ENCODE data around the genes SLC6A13 and NINJ2.

- RRBS: no CpG with 5 or more reads among the region's 27 CpGs
CAGE:
- cytosol, long polyA plus RNA: no peak
- long polyA plus RNA: no peak
- nucleus, long polyA plus RNA: no peak
Observed at GRCh38 chr12:10413-10790, 56.2 kb upstream of the IQSEC3 start.

DNA sequence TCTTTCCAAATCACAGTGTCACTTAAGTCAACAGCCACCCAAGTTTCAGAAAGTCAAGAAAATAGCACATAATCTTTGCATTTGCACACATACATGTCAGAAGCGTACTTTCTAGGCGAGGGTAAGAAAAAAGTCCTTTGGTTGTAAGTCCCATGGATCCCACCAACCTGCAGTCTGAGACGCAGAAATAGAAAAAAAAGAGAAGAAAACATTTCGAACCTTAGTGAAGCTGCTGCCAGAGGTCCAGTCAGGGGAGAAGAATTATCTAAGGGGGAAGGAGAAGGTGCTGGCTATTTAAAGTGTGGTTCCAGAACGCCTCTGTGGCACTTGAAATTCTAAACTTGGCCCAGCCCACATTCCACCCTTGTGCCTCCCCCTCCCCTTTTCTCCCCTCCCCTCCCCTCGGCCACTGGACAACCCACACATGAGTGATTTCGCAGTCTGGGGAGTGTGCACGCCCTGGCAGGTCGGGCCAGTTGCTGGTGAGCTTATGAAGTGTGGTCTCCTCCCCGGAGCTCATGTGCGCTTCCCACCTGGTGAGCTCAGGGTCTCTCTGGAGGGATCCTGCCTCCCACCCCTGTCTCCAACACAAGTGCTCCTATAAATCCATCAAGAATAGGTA lies at the start of gene SLC6A13:
Gene SLC6A13, minus strand, starts transcription at position 267 of the 622 bp plus-strand sequence.
- RRBS: no CpG with 5 or more reads among the region's 11 CpGs
CAGE:
- cytosol, long polyA plus RNA: no peak
- long polyA plus RNA: no peak
- nucleus, long polyA plus RNA: no peak

DNA sequence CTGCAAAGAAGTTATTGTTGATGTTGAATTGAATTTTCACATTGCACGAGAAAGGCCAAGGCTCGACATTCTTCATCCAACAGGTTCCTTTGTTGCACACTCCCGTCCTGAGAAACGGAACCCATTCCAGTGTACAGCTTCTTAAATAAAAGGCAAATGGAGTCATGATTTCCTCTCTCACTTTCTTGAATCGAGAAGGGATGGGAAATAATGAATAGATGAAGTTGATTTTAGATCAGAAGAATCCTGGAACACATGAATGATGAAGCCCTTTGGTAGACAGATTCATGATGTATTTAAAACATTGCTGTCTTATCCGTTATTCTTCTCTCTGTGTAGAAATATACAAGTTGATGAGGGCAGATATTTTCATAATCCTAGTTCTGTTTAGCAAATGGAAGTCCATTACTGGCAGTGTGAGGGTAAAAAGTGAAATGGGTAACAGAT lies 17.7 kb downstream of the B4GALNT3 start:
- RRBS: no CpG with 5 or more reads among the region's 6 CpGs
CAGE:
- cytosol, long polyA plus RNA: no peak
- long polyA plus RNA: no peak
- nucleus, long polyA plus RNA: no peak

DNA sequence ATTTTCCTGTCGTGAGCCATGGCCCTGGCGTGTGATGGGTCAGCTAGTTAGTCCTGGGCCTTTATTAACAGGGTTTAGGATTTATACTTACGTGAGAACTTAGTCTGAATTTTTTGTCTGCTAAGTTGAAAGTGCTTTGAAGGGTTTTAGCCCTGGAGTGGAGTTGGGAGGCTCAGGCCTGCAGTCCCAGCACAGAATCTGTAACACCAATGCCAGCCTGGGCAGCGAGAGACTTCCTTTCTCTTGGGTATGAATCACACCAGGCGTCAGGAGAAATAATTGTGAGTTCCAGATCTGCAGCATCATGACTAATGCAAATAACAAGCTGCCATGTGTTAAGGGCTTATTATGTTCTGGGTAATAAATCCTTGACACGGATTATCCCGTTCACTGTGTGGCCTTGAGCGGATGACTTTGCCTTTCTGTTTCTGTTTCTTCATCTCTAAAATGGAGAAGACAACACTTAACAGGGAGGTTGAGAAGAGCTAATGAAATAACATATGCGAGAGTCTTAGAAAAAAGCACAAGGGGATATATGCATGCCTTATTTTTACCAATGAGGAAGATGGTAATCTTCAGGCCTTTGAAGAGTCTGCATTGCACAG lies 70.6 kb downstream of the B4GALNT3 start:
- RRBS: no CpG with 5 or more reads among the region's 9 CpGs
CAGE:
- cytosol, long polyA plus RNA: no peak
- long polyA plus RNA: no peak
- nucleus, long polyA plus RNA: no peak

DNA sequence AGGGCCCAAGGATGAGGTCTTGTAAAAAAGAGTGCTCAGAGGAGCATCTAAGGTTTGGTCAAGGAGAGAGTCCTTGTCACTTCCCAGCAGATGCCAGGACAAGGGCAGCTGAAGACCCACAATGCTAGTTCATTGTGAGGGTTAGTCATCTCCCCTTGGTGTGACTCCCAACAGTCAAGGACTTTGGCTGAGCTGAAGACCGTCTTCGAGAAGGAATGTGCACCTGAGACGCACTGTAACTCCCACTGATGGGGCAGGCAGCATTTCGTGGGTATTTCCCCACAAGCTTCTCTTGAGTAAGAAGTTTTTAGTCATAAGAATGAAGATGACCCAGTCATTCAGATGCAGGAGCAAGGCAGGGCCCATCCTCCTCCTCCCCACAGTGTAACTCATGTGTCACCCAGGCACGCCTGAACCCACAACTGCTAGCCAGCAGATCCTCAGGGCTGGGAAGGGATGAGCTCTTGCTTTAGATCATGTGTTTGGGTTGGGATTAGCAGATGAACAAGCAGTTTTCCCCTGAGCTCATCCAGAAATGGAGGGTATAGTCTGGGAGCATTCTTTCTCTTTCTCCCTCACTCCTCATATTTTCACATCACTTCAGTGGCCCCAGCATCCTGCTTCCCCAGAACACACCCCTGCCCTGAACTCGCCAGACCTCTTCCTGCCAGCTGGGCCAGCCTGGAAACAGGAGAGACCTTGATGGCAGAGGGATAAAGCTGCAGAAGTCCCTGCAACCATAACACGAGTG lies 73.2 kb downstream of the B4GALNT3 start:
- RRBS: no CpG with 5 or more reads among the region's 7 CpGs
CAGE:
- cytosol, long polyA plus RNA: no peak
- long polyA plus RNA: no peak
- nucleus, long polyA plus RNA: no peak

GRCh38 chr12:546562-547340 lies 87.0 kb downstream of the B4GALNT3 start:
- RRBS: 92% methylated on average over 11 of the region's 54 CpGs
CAGE:
- cytosol, long polyA plus RNA: no peak
- long polyA plus RNA: no peak
- nucleus, long polyA plus RNA: no peak

DNA sequence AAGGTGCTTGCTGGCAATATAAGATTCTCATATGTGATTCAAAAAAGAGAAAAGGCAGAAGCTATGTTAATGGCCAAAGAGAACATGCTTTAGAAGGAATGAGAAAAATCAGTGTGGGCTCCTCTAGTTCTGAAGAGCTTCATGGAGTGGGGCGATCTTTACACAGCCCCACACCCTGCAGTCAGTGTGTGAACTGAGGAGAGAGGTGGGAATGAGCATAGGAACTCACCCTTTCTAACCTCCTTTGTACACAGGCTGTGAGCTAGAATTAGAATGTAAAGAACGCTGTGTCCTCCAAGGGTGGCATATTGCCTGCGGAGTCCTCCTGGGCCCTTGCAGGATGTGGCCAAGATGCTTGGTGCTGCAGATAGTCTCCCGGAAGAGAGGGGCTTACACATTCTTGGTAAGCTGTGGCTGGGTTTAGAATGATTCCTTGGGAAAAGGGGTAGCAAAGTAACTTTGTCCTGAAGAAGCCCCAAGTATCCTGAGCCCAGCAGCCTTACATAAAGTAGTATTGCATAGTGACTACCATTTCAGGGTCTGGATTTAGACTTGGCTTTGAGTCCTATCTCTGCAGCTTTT lies 43.9 kb downstream of the NINJ2 start:
- RRBS: no CpG with 5 or more reads among the region's 4 CpGs
CAGE:
- cytosol, long polyA plus RNA: no peak
- long polyA plus RNA: no peak
- nucleus, long polyA plus RNA: no peak

GRCh38 chr12:662580-663732 lies at the start of gene NINJ2:
Gene NINJ2 (minus strand): TSS chr12:663445.
- RRBS: 90% methylated on average over 3 of the region's 22 CpGs
CAGE:
- cytosol, long polyA plus RNA: no peak
- long polyA plus RNA: no peak
- nucleus, long polyA plus RNA: no peak

DNA sequence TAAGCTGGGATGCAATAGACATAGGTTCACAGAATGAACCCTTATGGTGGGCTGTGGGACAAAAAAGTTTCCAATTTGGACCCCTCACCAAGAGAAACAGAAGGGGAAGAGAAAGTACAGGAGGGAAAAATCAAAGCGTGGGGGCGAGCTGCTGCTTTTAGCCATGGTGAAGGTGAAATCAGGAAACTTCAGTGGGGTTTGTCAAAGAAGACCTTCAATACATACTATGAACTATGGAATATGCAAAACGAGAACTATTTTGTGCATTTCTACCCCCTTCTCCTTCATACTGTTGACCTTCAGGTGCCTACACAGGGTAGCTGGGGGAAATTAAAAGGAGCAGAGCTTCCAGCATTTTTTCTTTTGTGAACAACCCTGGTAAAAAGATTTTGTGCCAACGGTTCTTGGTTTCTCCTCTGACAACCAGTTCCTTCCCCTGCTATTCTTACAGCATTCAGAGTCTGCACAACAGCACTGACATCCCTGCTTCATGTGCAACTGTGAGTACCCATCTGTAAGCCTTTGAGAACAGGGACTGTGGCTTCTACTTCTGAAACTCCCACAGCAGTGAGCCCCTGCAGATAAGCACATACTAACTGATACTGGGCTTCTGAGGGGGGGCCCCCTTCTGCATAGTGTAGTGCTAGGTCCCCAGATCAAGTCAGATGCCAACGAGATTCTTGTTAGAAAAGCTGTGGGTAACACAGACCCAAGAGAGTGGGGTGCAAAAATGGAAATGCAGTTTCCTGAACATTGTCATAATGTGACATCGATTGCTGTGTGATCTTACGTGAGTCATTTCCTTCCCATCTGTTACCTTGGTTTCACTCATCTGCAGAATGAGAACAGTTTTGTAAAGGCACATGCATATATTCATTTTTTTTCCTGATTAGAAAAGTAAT lies 10.9 kb upstream of the NINJ2 start:
- RRBS: no CpG with 5 or more reads among the region's 7 CpGs
CAGE:
- cytosol, long polyA plus RNA: no peak
- long polyA plus RNA: no peak
- nucleus, long polyA plus RNA: no peak

DNA sequence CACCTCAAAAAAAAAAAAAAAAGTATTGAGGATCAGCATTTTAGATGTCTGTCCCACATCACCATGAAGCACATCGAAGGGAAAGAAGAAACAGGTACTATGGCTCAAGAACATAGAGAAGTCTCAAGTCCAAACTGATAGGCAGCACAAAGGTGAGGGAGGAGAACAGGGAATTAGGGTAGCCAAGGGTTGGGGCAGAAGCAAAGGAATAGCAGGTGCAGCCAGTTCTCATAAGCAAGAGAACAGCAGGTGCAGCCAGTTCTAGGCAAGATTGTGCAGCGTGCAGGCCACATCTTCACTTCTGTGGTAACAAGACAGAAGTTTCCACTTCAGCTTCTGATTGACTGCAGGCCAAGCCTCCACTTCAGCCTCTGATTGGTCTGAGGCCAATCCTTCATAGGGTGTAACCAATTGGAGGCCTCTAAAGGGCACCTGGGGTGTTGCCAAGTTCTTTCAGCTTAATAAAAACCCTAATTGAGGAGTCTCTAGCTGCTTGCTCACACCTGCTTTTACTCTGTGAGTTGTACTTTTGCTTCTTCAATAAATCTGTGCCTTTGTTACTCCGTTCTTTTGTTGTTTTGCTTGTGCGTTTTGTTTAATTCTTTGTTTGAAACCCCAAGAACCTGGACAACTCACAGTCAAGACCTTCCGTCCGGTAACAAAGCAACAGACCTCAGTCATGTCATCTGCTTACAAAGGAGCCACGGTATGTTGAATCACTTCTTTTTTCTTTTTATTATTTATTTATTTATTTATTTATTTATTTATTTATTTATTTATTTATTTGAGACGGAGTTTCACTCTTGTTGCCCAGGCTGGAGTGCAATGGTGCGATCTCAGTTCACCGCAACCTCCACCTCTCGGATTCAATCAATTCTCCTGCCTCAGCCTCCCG lies 26.3 kb upstream of the NINJ2 start:
- RRBS: no CpG with 5 or more reads among the region's 12 CpGs
CAGE:
- cytosol, long polyA plus RNA: no peak
- long polyA plus RNA: no peak
- nucleus, long polyA plus RNA: no peak

DNA sequence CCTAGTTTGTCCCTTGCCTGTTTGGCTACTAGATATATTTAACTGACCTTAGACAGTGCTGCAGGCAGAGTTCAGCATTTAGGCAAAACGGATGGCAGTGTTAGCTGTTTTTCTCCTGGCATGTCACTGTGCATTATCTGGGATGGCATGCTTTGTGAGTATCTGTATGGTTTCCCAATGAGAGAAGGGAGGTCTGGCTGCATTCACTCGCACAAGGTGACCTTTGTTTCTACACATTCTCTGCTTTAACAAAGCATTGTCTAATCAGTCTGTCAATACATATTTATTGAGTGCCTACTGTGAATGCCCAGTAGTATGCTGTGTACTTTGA lies 63.4 kb downstream of the ERC1 start:
- RRBS: no CpG with 5 or more reads among the region's 2 CpGs
CAGE:
- cytosol, long polyA plus RNA: no peak
- long polyA plus RNA: no peak
- nucleus, long polyA plus RNA: no peak

GRCh38 chr12:1115677-1116286 lies 124.8 kb downstream of the ERC1 start:
- RRBS: no CpG with 5 or more reads among the region's 4 CpGs
CAGE:
- cytosol, long polyA plus RNA: no peak
- long polyA plus RNA: no peak
- nucleus, long polyA plus RNA: no peak

- RRBS: no CpG with 5 or more reads among the region's 5 CpGs
CAGE:
- cytosol, long polyA plus RNA: no peak
- long polyA plus RNA: no peak
- nucleus, long polyA plus RNA: start-site peak on the plus strand at chr12:1306535-1306636, 8 reads
Observed at GRCh38 chr12:1305974-1306796, 288.2 kb downstream of the FBXL14 start.

GRCh38 chr12:1354501-1354768 lies 239.9 kb downstream of the FBXL14 start:
- RRBS: no CpG with 5 or more reads among the region's 7 CpGs
CAGE:
- cytosol, long polyA plus RNA: no peak
- long polyA plus RNA: no peak
- nucleus, long polyA plus RNA: no peak

GRCh38 chr12:1473855-1474572 lies 120.4 kb downstream of the FBXL14 start:
- RRBS: no CpG with 5 or more reads among the region's 6 CpGs
CAGE:
- cytosol, long polyA plus RNA: no peak
- long polyA plus RNA: no peak
- nucleus, long polyA plus RNA: no peak

DNA sequence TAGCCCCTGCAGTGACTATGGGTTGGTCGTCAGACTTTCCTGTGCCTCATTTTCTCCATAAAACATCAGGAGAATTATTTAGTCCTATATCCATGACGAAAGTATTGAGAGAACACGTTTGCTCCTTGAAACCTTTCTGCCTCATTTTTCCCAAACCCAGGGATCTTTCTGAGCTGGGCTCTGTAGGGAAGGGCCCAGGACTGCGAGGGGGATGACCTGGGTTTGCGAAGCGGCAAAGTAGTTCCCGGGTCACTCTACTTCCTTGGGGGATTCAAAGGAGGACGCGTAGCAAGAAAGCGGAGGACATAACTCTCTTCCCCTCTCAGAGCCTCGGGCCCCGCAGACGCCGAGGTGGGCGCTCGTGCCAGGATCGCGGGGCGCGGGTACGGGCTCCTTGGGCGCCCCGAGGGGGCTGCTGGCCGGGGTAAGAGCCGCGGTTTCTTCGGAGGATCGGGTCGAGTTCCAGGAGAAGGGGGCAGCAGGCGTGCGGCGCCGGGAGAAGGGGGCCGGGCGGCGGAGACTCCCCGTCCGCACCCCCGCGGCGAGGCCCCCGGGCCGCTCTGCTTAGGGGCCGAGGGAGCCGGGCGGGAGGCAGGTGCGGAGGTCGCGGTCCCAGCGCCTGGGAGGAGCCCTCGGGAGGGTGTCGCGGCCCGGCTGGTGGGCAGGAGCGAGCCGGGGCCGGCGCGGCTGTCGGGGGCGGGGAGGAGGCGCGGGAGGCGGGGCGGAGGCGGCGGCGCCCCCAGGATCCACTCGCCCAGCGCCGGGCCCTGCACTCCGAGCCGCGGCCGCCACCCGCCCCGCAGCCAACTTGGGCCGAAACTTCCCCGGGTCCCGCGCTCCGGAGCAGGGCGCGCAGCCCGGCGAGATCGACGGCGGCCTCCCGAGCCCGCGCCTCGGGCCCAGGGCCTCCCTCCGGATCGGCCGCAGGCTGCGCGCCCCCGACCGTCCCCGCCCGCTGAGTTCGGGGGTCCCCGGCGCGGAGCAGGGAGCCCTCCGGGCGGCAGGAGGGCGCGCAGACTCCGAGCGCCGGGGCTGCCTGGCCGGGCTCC lies 64.5 kb downstream of the FBXL14 start:
- RRBS: 1% methylated on average over 61 of the region's 114 CpGs
CAGE:
- cytosol, long polyA plus RNA: no peak
- long polyA plus RNA: no peak
- nucleus, long polyA plus RNA: no peak

DNA sequence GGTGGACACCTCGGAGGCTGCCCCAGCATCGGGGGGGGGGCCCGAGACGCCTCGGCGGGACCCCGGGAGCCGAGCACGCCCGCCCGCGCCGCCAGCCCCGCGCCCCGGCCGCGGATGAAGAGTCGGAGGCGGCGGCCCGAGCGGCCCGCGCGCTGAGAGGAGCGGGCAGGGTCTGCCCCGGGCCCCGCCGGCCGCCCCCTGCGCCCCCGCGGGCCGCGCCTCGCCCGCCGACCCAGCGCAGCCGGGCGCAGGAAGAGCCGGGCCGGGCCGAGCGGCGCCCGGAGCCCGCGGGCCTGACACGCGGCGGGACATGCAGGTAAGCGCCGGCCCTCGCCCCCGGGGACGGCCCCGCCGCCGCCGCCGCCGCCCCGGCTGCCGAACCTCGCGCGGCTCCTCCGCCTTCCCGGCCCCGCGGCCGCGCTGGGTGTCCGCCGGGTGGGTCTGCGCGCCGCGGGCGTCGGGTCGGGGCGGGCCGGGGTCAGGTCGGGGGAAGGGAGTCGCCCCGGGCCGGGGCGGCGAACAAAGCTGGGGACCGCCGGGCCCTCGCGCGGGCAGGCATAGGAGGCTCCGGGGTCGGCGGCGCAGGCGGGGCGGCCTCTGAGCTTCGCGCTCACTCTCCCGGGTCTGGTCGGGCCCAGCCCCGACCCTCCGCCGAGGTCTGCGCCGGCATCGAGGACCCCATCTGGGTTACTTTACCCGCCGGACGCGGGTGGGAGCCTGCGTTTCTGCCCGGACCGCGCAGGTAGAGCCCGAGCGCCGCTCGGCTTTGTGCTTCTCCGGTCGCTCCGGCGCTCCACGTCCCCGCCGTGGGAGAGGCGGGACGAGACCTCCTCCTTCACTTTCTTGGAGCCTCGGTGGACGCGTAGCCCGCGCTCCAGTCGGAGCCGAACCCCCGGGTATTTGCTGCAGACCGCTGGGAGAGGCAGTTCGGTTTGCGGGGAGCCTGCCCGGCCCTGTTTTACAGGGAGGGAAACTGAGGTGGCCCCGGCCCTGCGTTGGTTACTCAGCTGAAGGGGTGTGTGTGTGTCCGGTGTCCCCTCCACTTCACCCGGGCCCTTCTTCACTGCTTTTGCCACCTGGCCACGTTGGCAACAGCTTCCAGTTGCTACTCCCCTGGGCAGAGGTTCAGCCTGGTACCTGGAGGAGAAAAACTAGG lies 63.4 kb downstream of the FBXL14 start:
- RRBS: 2% methylated on average over 97 of the region's 151 CpGs
CAGE:
- cytosol, long polyA plus RNA: no peak
- long polyA plus RNA: no peak
- nucleus, long polyA plus RNA: no peak

DNA sequence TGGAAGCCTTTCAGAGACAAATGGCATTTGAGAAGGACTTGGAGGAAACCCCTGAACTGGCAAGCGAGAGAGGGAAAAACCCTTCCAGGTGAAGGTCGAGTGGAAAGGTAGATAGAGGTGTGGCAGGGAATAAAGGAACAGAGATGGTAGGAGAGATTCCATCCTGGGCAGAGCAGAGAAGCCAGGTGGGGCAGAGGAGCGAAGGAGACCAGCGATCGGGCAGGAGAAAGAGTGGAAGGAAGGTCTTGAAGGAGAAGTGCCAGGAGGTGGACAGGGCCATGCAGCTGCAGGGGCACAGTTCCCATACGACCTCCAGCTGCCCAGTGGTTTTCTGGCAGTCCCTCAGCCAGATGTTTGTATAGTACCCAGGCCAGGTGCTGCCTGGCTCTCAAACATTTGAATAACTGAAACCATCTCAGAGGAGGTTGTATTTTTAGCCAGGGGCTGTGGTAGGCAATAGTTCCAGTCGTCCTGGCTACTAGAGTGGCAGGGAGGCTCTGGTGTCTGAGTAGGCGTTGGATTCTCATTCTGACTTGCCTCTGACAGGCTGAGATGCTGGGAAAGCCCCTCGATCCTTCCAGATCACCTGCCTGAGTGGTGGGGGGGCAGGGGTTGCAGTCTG lies 40.1 kb downstream of the FBXL14 start:
- RRBS: no CpG with 5 or more reads among the region's 9 CpGs
CAGE:
- cytosol, long polyA plus RNA: no peak
- long polyA plus RNA: no peak
- nucleus, long polyA plus RNA: no peak

DNA sequence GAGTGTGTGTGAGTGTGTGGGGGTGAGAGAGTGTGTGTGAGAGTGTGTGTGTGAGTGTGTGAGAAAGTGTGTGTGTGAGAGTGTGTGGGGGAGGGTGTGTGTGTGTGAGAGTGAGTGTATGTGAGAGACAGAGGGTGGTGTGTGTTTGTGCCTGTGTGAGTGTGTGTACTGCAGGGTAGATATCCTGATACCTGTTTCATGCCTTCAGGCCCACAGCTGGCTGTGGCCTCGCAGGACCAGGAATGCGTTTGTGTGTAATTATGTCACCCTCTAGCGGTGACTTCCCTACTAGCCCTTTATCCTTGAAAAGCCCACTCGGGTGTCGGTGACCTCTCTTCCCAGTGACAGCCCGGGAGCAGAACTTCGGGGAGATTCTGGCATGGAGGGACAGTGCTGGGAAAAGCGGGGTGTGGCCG lies 10.8 kb upstream of the FBXL14 start:
- RRBS: 3% methylated on average over 4 of the region's 9 CpGs
CAGE:
- cytosol, long polyA plus RNA: no peak
- long polyA plus RNA: no peak
- nucleus, long polyA plus RNA: no peak

GRCh38 chr12:1809956-1810448 lies 10.4 kb upstream of the LRTM2 start:
- RRBS: 88% methylated on average over 1 of the region's 10 CpGs
CAGE:
- cytosol, long polyA plus RNA: no peak
- long polyA plus RNA: no peak
- nucleus, long polyA plus RNA: no peak